Smooth muscle cell (in vitro differentiated cells): ENCODE results near the genes EIF2S3, MAGEB18 and IL1RAPL1.

DNA sequence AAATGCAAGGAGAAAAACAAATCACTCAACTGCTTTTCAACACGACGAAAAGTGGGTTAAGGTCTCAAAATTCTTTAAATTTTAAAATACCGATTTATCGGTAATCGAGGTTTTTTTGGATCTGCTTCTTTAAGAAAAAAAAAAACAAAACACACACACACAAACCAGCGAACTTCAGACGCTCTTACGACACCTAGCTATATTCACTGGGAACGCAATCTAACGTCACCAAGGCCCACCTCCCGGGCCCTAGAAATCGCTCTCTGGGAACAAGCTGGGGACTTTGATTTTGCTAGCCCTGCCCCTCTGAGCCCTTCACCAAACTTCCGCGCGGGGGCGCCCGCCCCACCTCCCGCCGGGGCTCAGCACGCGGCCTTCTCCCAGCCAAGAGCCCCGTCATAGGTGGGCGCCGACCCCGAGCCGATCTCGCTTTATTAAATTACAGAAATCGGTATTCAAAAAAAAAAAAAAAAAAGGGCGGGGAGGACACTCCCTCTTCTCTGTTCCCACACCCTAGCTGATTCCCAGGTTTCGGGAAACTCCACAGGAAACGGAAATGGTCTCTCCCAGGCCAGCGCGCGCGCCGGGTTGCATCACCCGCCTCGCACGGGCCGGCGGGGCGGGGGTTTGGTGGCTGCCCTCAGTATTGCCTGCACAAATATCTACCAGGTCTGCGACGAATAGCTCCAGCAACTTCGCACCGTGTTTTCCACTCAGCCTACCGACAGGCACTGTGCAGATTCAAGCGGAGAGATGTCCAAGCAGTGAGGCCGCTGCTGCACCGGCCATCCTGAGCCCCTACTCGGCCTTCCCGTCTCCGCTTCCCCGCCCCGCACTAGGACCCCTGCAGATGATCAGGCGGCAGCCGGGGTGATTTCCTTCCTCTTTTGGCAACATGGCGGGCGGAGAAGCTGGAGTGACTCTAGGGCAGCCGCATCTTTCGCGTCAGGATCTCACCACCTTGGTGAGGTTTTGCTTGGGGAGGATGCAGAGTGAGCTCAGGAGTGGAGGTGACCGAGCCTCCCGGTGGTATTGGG, at the start of gene EIF2S3:
Gene EIF2S3, plus strand, starts transcription at position 883 of the 1,037 bp plus-strand sequence.
- RAMPAGE, long total RNA = start-site peak on the plus strand centred at position 888 of the sequence, 30 bp wide, 4,141 and 3,986 reads in 2 replicates

DNA sequence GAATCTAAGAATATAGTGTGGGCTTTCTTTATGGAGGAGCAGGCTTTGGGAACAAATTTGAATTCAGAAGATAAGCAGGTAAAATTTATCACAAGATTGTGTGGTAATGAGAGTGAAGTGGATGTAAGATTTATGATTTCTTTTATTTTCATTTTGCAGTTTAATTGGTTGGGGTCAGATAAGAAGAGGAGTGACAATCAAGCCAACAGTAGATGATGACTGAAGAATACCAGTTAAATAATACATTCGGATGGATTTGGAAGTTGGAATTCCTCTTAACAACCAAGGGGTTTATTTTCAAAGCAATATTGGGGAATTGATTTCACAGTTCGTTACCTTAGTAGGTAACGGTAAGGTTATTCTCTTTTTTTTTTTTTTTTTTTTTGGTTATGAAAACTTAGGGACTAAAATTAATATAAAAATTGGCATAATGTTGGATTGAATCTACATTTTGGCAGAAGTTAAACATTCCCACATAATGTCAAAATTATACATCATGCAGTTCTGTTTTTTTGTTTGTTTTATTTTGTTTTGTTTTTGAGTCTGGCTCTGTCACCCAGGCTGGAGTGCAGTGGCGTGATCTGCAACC, 21.9 kb downstream of the EIF2S3 start:
- RAMPAGE, long total RNA = no peak

- RAMPAGE, long total RNA = no peak
Measured at GRCh38 chrX:24153228-24153588, 3.7 kb downstream of the ZFX start.

DNA sequence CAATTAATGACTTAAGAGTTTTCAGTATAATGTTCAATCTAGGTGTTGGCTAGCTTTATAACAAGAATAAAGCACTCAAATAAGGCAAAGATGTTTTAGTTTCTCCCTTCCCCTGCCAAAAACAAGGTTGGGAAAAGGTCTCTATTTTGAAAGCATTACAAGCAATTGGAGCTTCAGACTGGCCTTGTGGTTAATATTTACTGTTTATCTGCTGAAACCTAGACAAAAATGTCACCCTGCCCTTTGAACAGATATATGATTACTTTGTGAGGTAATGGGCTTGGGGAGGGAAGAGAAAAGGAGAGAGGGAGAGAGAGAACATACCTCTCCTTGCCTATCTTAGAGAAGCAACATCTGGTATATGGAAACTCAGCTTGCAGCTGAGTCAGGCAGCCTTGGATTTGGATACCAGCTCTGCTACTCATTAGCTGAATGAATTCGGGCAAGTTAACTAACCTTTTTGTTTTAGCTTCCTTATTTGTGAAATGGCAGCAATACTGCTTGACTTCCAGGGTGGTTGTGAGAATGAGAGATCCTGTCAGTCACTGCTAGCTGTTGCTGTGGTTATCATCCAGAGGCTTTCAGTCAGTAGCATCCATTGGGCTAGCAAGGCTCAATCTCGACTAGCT, 41.0 kb downstream of the ZFX start:
- RAMPAGE, long total RNA = no peak

GRCh38 chrX:24242591-24243346, 71.1 kb downstream of the SUPT20HL2 start:
- RAMPAGE, long total RNA = no peak

DNA sequence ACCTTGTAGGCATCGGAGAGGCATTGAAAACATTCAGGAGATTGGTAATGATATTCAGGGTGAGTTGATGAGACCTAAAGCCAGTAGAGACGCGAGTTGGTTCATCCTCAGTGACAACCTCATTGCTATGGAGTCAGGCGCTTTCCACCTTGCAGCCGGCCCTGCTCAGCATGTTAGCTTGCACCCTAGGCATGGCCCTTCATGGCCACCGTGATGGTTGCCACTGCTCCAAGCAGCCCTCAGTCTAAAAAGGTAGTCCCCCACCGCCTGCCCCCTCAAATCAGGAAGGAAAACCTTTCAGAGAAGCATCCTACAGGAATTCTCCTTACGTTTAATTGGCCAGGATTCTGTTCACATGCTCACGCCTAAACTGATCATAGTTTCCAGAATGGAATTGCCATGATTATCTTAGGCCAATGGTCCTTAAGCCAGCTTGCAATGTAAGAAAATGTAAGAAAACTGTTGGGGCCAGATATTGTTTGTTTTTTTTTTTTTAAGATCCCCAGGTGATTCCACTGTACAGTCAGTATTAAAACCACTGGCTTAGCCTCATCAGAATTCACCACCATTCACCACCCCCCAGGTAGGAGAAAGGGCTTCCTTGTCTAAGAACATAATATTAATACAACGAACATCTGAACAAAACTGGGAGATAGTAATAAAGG, 114.4 kb downstream of the POLA1 start:
- RAMPAGE, long total RNA = no peak

DNA sequence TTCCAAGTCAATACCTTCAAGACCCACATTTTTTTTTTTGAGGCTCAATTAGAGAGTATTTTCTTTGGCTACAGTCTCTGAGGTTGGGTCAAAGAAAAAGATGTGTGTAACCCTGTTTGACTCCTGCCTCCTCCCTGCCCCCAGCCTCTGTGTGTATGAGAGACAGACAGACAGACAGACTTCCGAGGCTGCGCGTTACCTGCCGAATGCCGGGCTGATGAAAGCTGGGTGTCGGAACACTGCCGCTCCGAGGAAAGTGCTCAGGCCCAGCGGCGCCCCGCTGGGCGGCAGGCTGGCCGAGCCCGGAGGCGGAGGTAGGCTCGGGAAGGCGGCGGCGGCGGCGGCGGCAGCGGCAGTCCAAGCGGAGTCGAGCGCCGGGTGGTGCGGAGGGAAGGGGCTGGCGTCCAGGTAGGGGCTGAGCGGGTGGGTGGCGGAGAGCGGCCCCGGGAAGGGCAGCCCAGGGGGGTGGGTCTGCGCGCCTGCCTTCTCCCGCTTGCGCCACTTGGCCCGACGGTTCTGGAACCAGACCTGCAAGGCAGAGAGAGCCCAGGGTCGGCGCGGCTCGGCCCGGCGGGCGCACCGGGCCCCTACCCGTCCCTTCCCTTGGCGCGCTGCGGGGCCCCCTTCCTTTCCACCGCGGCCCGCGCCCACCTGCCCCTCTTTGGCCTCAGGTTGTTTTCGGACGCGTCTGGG, 8.7 kb downstream of the ARX start:
- RAMPAGE, long total RNA = no peak

DNA sequence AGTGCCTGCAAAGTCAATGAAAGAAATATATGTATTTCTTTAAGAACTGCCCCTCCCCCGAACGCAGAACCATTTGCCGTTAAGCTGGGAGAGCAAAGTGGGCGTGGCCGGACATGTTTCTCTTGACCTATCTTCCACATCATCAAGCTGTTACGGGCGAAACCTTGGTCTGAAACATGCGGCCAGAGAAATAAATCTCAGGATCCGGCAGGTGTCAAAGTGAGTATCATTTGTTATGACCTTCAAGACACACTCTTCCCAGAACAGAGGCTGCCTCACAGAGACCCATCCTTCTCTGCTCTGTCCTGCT, at the start of gene MAGEB18:
Gene MAGEB18, plus strand, starts transcription at position 95 of the 310 bp plus-strand sequence.
- RAMPAGE, long total RNA = no peak

DNA sequence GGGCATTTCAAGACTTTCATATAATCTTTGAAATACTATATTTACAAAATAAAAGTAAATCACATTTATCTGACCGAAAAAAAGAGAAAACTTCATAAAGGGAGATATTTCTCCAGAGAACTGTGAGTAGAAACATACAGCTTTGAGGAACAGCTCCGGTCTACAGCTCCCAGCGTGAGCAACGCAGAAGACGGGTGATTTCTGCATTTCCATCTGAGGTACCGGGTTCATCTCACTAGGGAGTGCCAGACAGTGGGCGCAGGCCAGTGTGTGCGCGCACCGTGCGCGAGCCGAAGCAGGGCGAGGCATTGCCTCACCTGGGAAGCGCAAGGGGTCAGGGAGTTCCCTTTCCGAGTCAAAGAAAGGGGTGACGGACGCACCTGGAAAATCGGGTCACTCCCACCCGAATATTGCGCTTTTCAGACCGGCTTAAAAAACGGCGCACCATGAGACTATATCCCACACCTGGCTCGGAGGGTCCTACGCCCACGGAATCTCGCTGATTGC, 225.5 kb upstream of the DCAF8L1 start:
- RAMPAGE, long total RNA = no peak

DNA sequence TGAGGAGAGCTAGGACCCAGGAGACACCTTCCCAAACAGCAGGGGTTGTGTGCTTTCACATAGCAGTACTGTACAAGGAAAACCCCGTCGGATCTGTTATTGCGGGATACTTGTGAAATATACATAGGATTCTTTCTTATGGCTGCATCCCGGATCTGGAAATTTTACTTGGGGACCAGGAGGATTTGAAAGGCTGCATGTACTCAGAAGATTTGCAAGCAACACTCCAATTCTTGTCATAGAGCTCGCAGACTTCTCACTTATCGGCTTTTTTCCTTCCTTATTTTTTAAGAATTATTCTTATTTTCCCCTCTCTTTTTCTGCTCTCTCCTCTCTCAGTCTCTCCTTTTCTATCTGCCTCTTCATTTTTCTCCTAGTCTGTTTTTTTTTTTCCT, at the start of gene IL1RAPL1:
Gene IL1RAPL1, plus strand, starts transcription at position 68 of the 395 bp plus-strand sequence.
- RAMPAGE, long total RNA = no peak

DNA sequence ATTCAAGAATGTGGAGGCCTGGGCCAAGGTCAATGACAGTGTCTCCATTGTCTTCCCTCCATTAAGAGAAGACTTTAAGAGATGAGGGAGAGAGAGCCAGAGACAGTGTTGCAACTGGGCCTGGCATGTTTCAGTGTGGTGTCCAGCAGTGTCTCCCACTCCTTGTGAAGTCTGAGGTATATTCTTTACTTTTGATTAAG, 1.7 kb downstream of the MAGEB4 start:
- RAMPAGE, long total RNA = no peak

- RAMPAGE, long total RNA = no peak
Measured at GRCh38 chrX:30627745-30628231, 25.4 kb upstream of the GK start.

GRCh38 chrX:31266619-31267438, 195.0 kb upstream of the FTHL17 start:
- RAMPAGE, long total RNA = start-site peak on the minus strand at chrX:31266931-31266958, 107 and 69 reads in 2 replicates

DNA sequence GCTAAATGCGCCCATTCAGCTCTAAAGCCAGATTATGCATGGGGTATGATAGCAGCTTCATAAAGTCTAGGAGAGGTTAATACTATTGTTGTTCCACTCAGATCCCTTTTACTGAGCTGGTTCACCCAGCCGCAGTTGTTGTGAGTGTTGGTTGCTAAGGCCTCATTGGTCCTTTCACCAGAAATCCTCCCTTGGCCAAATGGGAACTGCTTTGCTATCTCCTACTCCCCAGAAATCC, 266.0 kb upstream of the FTHL17 start:
- RAMPAGE, long total RNA = no peak

GRCh38 chrX:32343103-32343323, 868.3 kb downstream of the DMD start:
- RAMPAGE, long total RNA = no peak

DNA sequence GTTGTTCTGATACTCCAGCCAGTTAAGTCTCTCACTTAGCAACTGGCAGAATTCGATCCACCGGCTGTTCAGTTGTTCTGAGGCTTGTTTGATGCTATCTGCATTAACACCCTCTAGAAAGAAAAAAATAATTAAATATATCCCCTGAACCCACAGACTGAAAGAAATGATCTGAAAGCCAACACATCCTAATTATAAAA, 720.0 kb downstream of the DMD start:
- RAMPAGE, long total RNA = no peak

DNA sequence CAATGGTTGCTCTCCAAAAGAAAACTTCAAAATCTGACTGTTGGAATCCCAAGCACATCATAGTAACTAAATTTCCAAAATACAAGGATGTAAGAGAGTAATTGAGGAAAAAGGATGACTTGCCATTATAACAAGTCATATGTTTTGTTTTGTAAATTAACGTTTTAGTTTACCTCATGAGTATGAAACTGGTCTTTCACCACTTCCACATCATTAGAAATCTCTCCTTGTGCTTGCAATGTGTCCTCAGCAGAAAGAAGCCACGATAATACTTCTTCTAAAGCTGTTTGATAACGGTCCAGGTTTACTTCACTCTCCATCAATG, 566.6 kb downstream of the DMD start:
- RAMPAGE, long total RNA = no peak

- RAMPAGE, long total RNA = no peak
Measured at GRCh38 chrX:32854038-32854419, 357.3 kb downstream of the DMD start.

- RAMPAGE, long total RNA = no peak
Measured at GRCh38 chrX:33041261-33041645, 170.1 kb downstream of the DMD start.

DNA sequence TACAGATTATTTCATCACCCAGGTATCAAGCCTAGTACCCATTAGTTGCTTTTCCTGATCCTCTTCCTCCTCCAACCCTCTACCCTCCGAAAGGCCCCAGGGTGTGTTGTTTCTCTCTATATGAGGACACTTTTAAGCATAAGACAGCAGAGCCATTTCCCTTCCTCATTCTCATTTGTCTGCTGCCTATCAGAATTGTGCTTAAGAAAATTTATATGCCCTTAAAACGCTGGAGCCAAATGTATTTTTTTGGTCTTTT, 4.5 kb downstream of the DMD start:
- RAMPAGE, long total RNA = no peak